Epidermal melanocyte (primary cell): ENCODE data around the gene COX7A1.

- RRBS = no CpG with 5 or more reads among the region's 4 CpGs
These were observed 1.1 kb upstream of the HAMP start for GRCh38 chr19:35281219-35281677.

GRCh38 chr19:35293401-35293686 is 1.4 kb downstream of the MAG start:
- RRBS = no CpG with 5 or more reads among the region's 7 CpGs

GRCh38 chr19:35316499-35317062 is 12.4 kb upstream of the CD22 start:
- RRBS = no CpG with 5 or more reads among the region's 9 CpGs

- RRBS = no CpG with 5 or more reads among the region's 4 CpGs
These were observed 17.7 kb upstream of the FFAR2 start for GRCh38 chr19:35430257-35430855.

DNA sequence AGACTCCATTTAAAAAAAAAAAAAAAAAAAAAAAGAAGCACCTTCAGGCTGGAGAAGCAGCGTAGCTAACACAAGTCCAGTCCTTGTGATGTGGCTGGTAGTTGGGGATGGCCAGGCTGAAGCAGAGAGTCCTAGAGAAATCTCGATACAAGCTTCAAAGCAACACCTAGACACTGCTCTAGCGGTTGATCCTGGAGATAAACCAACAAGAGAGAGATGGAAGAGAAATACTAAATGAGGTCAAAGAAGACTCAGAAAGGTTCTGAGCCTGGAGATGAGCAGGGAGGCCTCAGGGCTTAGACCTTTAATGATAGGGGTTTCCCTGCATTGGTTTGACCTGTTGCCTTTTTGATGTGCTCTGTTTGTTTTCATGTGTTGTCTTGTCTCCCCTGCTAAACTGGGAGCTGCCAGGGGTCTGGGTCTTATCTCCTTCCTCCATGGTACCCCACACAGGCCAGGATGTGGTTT is 3.2 kb downstream of the FFAR2 start:
- RRBS = no CpG with 5 or more reads among the region's 3 CpGs

DNA sequence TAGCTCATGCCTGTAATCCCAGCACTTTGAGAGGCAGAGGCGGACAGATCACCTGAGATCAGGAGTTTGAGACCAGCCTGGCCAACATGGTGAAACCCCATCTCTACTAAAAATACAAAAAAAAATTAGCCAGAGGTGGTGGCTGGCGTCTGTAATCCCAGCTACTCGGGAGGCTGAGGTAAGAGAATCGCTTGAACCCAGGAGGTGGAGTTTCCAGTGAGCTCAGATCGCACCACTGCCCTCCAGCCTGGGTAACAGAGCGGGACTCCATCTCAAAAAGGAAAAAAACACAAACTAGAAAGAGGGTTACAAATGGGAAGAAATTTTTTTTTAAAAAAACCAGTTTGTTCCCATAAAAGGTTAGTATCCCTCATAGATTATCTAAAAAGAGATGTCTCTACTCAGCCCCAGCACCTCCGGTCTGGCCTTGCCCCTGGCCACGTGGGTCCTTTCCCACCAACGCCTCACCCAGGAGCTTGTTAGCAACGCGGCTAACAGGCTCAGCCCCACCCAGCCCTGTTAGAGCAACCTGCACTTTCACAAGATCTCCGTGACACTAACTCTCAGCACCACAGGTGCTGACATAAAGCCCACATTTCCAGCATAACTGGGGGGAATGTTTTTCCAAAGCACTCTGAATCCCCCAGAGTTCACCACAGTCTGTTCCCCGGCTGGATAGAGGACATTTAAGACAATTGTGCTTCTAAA is 4.3 kb downstream of the DMKN start:
- RRBS = no CpG with 5 or more reads among the region's 13 CpGs

GRCh38 chr19:35557239-35558318 is 5.9 kb downstream of the ATP4A start:
- RRBS = no CpG with 5 or more reads among the region's 57 CpGs

- RRBS = 2% methylated on average over 23 of the region's 73 CpGs
These were observed 673 bp downstream of the KMT2B start for GRCh38 chr19:35718167-35719184.

DNA sequence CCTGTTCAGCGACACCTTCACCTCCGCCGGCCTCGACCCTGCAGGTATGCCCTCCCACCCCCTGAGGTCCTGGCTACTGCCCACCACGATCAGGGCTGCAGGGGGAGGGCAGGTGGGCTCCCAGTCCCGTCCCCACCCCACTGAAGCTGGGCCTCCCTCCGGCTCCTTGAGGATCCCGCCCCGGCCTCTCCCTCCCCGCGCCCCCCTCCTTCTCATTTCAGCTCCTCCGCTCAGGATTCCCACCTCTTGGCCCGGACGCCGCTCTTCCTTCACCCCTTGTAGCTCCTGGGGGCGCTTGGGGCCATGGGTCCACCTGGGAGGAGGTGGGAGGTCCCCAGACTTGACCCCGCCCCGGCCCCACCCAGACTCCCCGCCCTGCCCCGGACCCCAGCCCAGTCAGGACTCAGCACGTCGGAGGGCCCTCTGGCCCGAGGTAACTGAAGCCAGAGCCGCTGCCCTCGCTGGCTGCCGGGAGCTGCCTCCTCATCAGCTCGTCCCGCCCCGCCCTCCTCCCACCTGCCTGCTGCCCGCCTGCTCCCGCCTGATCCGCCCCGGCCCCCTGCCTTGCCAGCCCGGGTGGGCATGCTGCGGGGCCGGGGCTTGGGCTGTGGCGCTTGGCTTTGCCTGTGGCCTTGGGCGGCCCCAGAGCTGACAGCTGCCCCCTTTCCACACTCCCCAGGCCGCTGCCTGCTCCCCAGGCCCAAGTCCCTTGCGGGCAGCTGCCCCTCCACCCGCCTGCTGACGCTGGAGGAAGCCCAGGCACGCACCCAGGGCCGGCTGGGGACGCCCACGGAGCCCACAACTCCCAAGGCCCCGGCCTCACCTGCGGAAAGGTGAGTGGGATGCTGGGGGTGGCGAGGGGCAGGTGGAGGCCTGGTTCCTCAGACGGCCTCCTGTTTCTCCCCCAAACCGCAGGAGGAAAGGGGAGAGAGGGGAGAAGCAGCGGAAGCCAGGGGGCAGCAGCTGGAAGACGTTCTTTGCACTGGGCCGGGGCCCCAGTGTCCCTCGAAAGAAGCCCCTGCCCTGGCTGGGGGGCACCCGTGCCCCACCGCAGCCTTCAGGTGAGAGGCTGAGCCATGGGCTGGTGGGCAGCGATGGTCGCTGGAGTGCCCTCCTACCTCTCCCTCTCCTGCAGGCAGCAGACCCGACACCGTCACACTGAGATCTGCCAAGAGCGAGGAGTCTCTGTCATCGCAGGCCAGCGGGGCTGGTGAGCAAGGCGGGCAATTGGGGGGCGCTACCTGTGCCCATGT is 9.3 kb downstream of the ARHGAP33 start:
- RRBS = 79% methylated on average over 25 of the region's 66 CpGs

DNA sequence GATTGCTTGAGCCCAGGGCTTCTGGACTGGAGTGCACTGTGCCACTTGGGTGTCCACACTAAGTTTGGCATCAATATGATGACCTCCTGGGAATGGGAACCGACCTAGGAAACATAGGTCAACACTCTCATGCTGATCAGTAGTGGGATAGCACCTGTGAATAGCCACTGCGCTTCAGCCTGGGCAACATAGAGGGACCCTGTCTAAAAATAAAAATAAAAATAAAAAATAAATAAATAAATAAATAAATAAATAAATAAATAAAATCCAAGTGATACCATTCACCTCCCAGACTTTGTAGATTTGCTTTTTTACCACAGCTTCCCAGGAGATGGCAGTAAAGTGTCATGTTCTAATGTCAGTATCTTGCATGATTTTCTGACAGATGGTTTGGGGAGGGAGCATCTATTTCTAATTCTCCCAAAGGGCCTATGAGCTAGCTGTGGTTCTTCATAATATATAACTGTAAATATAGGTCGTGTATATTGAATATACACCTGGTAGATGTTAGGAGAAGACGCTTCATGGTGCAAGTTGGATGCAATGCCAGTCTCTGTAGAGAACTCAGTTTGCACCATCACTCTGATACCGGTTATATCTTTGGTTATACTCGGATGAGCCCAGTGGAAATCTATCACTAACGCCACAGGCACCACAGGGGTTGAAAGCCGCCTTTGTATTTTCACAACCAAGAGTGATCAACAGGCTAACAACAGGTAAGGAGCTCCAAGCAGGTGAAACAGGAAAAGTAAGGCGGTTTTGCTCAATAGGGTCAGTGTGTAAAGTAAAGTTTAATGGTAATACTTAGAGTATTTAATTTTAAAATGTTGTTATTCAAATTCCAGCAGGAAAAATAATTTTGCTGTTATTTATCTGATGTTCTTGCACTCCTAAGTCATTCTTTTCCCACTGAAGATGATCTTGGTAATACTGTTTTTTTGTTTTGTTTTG is 13.8 kb downstream of the APLP1 start:
- RRBS = no CpG with 5 or more reads among the region's 9 CpGs

GRCh38 chr19:35898583-35898864 is 3.8 kb upstream of the HCST start:
- RRBS = 9% methylated on average over 9 of the region's 18 CpGs

GRCh38 chr19:35931135-35932283 is 4.7 kb upstream of the LRFN3 start:
- RRBS = 2% methylated on average over 16 of the region's 57 CpGs

GRCh38 chr19:35937050-35937632 is 967 bp downstream of the LRFN3 start:
- RRBS = no CpG with 5 or more reads among the region's 11 CpGs

DNA sequence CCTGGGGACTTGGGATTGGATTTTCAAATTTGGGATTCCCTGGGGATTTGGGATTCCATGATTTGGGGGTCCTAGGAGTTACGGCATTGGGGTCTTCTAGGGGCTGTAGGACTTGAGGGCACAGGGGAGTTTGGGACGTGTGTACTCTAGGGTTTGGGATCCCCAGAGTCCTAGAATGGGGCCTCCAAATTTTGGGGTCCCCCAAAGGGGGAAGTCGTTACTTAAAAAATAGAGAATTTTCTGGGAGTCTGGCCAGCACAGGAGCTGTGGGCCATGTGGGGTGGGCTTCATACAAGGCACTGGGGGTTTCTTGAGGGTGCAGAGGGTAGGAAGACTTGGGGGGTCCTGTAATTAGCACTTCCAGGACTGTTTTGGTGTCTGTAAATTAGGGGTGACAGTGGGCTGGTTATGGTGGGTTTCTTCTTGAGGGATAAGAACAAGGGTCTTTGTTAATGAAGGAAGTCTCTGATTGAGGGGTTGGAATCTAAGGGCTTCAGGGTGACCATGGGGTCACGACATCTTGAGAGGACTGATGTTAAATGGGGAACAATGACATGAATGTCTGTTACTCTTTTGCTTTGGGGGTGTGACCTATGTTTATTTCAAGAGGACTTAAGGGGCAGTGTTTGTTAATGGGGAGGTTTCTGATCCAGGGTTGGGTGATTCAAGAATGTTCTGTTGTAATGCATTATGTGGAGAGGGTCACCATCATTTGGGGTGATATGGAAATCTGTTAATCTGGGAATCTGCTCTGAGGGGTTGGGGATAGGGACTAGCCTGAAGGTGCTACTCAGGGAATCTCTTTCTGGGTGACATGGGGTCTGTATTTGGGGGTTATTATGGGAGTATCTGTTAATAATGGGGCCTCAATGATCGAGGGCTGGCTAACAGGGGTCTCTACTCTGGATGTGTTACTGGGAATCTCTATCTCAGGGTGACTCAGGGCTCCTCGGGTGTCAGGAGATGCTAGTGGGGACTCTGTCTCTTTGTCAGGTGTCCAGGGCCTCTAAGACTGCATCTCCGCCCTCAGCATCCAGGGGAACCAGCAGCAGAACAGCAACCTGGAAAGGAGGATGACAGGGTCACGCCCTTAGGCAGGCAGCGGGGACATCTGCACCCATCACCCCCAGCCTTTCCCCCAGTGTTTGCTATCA is 1.5 kb upstream of the ALKBH6 start:
- RRBS = no CpG with 5 or more reads among the region's 9 CpGs

DNA sequence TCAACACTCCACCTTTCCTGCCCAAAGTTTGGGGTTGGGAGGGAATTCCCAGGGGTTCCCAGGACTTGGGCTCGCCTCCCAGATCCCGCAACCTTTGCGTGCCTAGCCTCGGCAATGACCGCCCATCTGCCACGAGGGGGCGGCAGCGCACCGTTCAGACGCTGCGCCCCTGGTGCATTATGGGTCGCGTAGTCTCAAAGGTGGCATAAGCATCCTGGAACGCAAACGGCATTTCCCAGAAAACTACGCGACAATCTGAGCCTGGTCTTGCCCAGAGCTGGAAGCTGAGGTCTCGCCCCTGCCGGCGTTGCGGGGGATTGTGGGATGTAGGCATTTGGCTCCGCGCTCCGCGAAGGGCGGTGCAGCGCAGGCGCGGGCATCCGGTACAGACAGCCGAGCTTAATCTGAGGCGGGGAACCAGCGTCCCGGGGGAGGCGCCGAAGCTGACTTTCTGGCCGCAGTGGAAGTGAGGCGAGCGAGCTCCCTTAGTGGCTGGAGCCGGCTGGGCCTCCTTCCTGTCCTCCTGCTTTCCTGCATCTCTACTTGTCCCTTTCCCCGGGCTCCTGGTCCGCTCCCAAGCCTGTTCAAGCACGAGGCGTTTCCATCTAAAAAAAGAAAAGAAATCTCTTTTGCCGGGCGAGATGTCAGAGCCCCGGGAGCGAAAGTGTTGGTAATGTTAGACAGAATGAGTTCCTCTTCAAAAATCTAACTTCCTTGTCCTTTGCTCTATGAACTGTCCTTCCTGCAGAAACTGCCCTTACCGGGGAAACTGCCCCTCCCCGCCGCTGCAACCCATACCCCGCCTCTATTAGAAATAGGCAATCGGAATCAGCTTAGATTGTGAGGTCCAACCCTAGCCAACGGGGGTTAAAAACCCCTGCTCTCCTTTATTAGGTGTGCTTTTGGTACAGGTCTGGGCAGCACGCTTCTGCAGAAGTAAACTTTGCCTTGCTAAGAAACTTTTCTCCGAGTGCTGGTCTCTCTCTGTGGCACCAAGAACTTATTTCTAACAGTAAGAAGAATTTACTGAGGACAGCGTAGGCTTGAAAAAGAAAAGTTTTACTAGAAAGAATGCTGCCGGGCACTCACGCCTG is 11.8 kb upstream of the CAPNS1 start:
- RRBS = 4% methylated on average over 25 of the region's 59 CpGs

GRCh38 chr19:36152339-36153173 is at the start of gene COX7A1:
COX7A1 (minus strand) TSS chr19:36152447.
- RRBS = 31% methylated on average over 6 of the region's 41 CpGs

DNA sequence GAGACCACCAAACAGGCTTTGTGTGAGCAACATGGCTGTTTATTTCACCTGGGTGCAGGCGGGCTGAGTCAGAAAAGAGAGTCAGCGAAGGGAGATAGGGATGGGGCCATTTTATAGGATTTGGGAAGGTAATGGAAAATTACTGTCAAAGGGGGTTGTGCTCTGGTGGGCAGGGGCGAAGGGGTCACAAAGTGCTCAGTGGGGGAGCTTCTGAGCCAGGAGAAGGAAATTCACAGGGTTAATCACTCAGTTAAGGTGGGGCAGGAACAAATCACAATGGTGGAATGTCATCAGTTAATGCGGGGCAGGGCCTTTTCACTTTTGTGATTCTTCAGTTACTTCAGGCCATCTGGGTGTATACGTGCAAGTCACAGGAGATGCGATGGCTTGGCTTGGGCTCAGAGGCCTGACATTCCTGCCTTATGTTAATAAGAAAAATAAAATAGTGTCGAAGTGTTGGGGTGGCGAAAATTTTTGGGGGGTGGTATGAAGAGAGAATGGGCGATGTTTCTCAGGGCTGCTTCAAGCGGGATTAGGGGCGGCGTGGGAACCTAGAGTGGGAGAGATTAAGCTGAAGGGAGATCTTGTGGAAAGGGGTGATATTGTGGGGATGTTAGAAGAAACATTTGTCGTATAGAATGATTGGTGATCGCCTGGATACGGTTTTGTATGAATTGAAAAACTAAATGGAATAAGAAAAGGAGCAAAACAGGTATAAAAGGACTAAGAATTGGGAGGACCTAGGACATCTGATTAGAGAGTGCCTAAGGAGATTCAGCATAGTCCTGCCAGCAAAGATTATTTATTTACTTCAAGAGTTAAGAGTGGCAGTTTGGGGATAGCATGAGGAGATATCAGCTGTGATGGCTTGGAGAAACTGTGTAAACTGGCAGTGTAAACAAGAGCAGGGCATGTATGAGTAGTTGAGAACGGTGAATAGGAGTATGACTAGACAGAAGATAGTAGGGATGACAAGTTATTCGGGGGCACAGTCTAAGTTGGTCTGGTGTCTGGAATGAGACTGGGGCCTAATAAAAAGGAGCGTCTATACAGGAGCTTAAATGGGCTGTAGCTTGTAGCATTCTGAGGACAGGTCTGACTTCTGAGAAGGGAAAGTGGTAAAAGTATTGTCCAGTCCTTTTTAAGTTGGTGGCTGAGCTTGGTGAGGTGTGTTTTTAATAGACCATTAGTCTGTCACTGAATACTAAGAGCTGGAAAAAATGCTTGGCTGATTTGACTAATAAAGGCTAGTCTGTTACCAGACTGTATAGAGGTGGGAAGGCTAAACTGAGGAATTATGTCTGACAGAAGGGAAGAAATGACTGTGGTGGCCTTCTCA is 3.7 kb upstream of the COX7A1 start:
- RRBS = no CpG with 5 or more reads among the region's 18 CpGs

DNA sequence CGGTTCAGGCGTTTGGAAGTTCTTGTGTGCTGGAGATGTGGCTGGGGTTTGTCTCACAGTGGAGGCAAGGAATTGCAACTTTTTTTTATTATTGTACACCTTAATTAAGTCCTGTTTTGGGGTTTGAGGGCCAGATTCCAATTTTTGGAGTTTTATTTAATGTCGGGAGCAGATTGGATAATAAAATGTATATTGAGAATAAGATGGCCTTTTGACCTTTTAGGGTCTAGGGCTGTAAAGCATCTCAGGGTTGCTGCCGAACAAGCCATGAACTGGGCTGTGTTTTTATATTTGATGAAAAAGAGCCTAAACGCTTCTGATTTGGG is 6.6 kb upstream of the COX7A1 start:
- RRBS = no CpG with 5 or more reads among the region's 5 CpGs

GRCh38 chr19:36214133-36214465 is 366 bp downstream of the ZNF565 start:
- RRBS = no CpG with 5 or more reads among the region's 11 CpGs

DNA sequence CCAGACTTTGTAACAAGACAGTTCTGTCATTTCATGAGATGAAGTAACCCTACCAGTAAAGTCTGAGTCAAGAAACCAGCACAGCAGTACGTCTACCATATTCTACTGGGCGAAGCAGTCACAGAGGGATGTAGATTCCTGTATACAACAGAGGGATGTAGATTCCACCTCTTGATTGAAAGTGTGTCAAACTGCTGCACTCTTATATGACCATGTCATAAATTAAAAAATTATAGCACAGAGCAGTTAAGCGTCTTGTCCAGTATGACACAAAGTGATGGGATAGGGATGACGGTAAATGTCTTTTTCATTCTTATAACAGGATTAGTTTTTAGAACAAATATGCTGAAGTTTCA is 13.2 kb upstream of the ZFP14 start:
- RRBS = no CpG with 5 or more reads among the region's 4 CpGs